ENCODE measurements around a stretch of chr2.

GRCh38 chr2:235940248-235940934, 227.8 kb downstream of the GBX2 start:
- RRBS, result no CpG with 5 or more reads among the region's 11 CpGs

DNA sequence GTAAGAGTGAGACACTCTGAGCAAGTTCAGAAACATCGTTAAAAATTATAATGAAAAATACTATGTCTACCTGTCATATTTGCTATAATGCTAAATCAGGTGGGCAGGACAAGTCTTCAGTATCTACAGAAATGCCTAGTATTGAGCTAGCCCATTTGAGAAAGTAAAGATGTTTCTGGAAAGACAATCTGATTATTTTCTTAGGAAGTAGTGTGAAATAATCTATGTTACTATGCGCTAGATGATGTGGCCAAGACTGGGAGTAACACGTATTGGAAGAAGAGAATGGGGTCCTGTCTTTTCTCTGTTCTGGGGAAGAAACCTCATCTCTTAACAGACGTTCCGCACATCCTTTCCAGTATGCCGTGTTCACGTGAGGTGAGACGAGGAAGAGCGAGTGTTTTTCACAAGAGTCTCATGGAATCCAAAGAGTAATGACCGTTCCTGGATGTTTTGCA, 100.8 kb downstream of the GBX2 start:
- RRBS, result no CpG with 5 or more reads among the region's 10 CpGs

- RRBS, result no CpG with 5 or more reads among the region's 4 CpGs
These were observed 88.3 kb downstream of the GBX2 start for GRCh38 chr2:236079790-236080352.

DNA sequence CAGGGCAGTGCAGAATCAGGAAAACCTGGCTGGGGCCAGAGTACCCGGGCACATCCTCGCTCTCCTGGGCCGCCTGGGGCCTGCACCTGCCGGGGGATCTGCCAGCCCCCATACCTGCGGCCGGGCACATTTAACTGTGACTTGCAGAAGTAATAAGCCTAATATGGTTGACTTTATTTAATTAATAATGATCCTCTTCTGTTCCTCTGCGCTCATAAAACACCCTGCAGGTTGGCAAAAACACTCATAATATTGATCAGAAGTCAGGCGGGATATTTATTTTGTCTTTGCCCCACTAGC, 60.5 kb downstream of the GBX2 start:
- RRBS, result 80% methylated on average over 4 of the region's 8 CpGs

DNA sequence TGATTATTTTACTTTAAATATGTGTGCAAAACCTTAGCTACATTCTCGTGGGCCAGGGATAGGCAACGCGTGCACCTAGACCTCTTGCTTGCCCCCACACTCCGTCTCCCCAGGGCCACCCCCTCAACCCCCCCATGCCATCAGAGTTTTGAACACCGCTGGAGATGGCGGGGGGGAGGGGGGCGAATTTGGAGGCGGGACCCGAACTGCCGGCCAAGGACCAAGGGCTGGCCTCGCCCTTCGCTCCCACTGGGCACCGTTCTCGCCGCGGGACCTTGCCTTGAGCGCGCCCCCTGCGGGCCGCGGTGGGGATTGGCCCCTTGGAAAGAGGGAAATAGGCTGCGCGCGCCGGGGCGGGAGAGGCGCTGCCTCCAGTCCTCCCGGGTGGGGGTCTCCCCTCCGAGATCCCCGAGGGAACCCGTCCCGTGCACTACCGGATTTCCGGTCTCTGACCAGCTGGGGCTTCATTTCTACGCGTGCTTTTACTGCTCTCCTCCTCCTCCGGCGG, 9.8 kb upstream of the GBX2 start:
- RRBS, result 4% methylated on average over 11 of the region's 38 CpGs

DNA sequence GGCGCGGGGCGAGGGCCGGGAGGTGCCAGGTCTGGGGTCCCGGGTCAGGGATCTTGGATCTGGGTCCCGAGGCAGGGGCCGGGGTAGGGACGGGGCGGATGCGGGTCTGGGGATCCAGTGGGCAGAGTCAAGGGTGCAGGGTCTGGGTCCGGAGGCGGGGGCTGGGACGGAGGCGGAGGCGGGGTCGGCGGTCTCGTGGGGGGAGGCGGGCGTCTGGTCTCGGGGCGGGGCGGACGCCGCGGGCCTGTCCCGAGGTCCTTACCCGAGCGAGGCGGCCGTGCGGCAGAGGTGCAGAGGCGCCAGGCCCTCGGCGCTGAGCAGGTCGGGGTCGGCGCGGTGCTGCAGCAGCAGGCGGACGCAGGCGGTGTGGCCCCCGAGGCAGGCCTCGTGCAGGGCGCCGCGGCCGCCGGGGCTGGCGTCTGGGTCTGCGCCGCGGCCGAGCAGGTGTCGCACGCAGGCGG, 26.7 kb downstream of the ASB18 start:
- RRBS, result 2% methylated on average over 7 of the region's 57 CpGs

GRCh38 chr2:236242105-236242338, 22.2 kb downstream of the ASB18 start:
- RRBS, result no CpG with 5 or more reads among the region's 4 CpGs

DNA sequence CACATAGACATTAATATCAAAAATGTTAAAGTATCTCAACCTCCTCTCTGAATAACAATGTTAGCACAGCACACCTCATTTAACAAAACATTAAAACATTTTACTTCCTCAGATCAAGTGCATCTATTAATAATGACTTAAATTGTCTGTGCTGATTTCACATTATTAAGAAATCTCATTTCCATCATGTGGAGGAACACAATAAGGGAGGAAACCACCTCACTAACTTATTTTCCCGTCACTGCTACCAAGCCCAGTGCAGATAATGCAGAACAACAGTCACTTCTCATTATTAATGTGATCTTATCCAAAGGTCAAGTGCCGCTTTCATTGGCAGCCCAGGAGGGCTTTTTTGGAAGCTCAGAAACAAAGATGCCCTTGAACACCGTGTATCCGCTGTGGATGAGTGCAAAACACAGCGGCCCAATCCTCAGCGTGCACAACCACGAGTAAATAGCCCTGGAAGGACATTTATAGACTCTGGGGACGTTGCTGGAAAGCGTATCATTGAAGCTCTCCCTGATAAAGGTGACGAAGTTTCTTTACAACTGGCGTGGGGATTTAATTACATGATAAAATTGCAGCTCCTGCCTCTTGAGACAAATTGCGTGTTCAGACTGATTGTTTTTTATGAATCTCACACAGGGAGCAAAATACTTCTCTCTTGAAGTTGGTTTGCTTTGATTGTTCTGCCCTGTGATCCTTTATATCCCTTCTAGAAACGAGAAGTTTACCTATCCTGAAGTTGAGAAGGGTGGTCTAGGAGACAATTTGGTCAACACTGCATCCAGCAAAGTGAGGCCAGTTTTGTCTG, 13.2 kb downstream of the ASB18 start:
- RRBS, result no CpG with 5 or more reads among the region's 13 CpGs

DNA sequence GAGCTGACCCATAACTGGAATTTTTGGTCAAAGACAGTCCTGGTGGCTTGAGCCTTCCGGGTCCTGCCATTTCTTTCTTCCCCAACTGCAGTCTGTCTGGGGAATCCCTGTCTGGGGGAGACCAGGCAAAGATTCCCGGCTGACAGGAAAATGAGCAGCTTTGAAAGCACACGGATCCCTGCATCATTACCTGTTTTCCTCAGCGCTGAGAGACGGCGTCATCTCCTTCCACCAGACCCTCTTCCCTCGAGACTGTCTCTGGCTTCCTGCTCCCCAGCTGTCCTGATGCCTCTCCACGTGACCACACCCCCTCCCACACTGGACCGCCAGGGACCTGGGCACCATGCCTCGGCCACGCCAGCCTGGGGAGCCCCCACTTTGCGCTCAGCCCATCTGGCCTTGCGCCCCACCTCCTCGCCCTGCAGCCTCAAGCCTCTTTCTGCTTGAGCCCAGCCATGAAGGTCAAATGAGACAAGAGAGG, 3.8 kb downstream of the IQCA1 start:
- RRBS, result 39% methylated on average over 2 of the region's 14 CpGs

DNA sequence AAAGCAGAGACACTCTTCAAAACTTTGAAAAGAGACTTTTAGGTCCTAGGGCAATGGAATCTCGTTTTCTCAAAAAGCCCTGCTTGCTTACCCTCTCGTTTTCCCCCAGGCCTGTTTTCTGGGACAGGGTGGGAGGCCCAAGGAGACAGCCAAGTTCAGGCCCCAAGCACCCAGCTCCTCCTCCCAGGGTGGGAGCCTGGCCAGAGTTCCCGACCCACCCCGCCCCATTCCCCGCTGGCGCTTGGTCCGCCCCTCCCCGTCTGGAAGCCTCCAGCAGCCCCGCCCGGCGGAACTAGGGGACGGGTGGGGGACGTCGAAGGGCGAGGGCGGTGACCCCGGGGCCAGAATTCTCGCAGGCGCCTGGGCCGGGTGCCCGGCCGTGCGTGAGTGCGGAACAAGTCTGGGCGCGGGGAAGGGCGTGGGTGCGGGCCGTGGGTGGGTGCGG, 2.1 kb upstream of the ACKR3 start:
- RRBS, result 4% methylated on average over 8 of the region's 30 CpGs

GRCh38 chr2:236626092-236626702, 56.6 kb downstream of the ACKR3 start:
- RRBS, result 56% methylated on average over 3 of the region's 13 CpGs

- RRBS, result no CpG with 5 or more reads among the region's 6 CpGs
These were observed 90.2 kb downstream of the ACKR3 start for GRCh38 chr2:236659718-236660245.

- RRBS, result no CpG with 5 or more reads among the region's 11 CpGs
These were observed 146.0 kb downstream of the ACKR3 start for GRCh38 chr2:236715670-236716029.

DNA sequence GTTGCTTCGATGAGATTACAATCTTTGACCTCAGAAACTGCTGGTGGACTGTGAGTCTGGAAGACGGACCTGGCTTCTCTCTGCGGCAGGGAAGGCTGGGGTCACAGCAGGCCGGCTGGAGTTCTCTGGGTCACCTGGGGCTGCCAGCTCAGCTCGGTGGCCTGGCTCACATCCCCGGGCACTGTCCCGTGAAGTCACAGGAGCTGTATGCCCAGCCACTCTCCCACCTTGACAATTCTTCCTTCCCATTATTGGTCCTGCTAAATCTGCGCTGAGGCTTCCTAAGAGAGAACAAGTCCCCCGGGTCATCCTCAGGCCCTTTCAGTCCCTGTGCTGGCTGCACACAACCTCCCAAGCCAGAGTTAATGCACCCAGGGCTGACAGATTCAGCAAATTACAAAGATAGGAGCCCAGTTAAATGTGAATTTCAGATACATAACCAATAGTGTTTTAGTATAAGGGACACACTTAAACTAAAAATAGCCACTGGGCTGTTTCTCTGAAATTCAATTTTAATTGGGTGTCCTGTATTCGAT, 160.9 kb downstream of the ACKR3 start:
- RRBS, result 49% methylated on average over 3 of the region's 10 CpGs

GRCh38 chr2:236787701-236788335, 218.2 kb downstream of the ACKR3 start:
- RRBS, result no CpG with 5 or more reads among the region's 8 CpGs

DNA sequence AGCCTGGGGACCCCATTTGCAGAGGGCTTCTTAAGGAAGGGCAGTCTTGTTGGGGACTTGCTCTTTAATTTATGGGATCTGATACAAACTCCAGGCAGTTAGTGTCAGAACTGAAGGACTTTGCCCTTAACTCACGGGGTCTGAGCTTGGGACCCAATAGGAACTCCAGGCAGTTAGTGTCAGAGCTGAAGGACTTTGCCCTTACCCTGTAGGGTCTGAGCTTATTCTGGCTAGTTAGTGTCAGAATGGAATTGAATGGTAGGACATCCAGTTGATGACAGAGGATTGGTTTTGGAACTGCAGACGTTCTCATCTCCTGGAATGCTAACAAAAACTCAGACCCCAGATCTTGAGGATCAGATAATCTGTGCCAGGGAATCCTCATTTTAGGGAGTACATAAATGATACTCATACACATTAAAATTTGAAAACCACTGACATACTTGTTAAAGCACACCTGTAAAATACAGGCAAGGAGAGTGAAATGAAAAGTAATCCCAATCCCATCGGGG, 256.8 kb upstream of the COPS8 start:
- RRBS, result no CpG with 5 or more reads among the region's 3 CpGs

GRCh38 chr2:236871443-236872588, 213.9 kb upstream of the COPS8 start:
- RRBS, result no CpG with 5 or more reads among the region's 12 CpGs

DNA sequence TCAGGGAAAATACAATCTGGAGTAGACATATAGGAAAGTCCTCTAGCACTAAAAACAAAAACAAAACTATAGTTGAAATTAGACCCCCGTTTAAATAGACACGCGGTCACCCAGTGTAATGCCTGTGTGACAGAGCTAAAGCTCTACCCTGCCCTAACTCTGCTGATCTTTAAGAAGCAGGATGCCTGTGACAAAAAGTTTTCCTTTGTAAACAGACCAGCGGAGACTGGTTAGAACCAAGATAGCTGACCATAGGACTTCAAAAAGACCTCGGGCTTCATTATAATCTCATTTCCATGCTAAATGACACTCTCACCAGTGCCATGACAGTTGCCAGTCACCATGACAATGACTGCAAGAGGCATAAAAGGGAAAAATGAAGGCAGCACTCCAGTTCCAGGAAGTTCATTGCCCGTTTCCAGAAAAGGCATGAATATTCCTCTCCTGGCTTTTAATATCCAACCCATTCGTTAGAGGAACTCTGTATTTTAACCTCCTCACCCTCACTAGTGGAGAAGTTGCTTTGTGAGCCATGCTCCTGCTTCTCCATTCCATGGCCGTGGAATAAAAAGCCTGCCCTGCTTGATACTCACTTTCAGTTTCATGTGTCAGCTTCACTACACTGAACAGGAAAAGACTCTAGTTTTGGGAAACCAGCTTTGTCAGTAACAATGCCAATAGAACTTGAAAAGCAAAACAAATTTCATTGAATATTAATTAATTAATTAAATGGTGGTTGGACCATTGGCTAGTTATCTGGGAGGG, 157.1 kb upstream of the COPS8 start:
- RRBS, result no CpG with 5 or more reads among the region's 8 CpGs

DNA sequence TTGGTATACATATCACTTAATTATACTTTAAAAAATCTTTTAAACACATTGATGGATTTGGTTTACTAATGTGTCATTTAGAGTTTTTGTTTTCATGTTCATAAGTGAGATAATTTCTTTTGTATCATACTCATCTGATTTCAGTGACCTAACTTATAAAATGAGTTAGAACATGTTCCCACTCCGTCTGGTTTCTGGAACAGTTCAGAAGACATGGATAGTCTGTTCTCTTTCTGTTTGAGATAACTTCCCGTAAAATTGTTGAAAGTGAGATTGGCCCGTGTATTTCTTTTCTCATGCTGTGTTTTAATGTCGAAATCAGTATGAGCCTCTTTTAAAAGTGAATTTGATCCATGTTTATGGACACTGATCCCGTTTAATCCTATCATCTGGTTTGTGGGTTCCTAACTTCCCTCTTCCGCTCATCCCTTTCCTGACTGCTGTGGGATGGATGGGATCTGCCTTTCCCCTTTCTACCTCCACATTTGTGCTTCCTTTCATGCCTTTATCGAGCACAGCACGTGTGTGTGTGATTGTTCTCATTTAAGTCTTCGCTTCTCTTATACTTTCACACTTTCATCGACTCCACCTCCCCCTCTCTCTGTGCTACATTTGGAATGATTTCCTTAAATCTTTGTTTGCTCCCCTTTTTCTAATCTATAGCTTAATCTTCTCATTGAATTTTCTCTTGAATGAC, 78.9 kb downstream of the COPS8 start:
- RRBS, result no CpG with 5 or more reads among the region's 10 CpGs

DNA sequence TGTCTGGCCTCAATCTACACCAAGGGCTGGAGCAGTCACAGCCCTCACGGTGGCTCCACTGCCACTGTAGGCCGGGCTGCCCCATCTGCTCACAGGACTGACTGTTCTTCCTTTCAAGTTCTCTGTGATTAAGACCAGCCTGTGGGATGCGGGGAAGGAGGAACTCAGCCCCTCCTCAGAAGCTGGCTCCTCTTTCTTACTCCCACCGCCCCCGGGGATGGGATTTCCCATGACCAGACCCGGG, 106.0 kb downstream of the COPS8 start:
- RRBS, result no CpG with 5 or more reads among the region's 6 CpGs